Metastatic Liver Carcinoma in the Adrenal Gland (tissue), 2 donors: ENCODE results near the genes TMEM238, RPL28 and ZNF784.

DNA sequence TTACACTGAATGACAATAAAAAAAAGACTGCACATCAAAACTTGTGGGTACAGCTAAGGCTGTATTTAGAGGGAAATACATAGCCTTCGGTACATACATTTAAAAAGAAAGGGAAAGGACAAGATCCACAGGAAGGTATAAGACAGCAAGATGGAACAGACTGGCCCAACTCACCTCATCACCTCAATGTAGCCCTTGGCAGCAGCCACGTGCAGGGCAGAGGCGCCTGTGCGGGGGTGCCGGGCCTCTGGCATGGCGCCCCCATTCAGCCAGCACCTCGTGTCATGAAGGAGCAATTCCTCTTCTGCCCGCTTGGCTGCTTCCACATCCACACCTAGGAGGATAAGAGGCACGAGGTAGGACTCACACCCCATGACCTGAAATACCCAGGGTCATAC, 14.2 kb downstream of the PPP1R12C start:
- PRO-cap, 2 experiments = no peak in any of the 2 experiments

GRCh38 chr19:55113082-55113352, 4.4 kb downstream of the PPP1R12C start:
- PRO-cap, 2 experiments = no peak in any of the 2 experiments

- PRO-cap, 2 experiments = no peak in any of the 2 experiments
Observed at GRCh38 chr19:55242014-55242782, 13.6 kb upstream of the TMEM86B start.

DNA sequence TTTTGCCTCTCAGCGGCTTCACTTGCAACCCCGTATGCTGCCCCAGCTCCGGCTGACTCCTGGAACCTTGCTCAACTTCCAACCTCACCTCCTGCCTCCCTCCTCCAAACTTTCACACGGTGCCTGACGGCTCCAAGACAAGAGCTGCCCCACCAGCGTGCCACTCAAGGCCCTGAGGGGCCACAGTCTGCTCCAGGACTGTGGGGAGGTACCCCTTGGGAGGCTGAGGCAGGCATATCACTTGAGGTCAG, 12.9 kb downstream of the PPP6R1 start:
- PRO-cap, 2 experiments = no peak in any of the 2 experiments

GRCh38 chr19:55247559-55248331, 11.1 kb downstream of the PPP6R1 start:
- PRO-cap, 2 experiments = no peak in any of the 2 experiments

DNA sequence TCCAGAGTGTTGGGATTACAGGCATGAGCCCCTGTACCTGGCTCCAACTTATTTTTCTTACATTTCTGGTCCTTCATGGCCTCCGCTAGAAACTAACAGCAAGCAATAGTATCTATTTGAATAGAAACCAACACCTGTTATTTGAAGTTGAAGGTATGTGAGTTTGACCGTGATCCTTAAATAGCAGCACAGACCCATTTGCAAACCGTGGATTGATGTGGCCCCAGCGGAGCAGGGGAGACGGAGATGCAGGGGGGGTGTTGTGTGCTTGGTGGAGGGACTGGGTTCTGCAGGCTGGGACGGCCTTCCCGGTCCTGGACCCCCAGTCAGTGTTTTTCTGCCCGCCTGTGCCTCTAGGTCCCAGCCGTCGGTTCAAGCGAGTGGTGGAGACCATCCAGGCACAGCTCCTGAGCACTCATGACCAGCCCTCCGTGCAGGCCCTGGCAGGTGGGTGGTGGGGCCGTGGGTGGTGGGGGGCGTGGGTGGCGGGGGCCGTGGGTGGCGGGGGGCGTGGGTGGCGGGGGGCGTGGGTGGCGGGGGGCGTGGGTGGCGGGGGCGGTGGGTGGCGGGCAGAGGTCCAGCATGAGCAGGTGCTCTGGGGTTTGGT, 16.8 kb downstream of the TMEM150B start:
- PRO-cap, 2 experiments = no peak in any of the 2 experiments

- PRO-cap, 2 experiments = peak in 2 of 2 experiments; most common plus-strand start chr19:55360711 (in 2)
Observed at GRCh38 chr19:55360582-55360960, 2.5 kb downstream of the GARIN5B start.

- PRO-cap, 2 experiments = no peak in any of the 2 experiments
Observed at GRCh38 chr19:55369144-55369926, 928 bp downstream of the IL11 start.

DNA sequence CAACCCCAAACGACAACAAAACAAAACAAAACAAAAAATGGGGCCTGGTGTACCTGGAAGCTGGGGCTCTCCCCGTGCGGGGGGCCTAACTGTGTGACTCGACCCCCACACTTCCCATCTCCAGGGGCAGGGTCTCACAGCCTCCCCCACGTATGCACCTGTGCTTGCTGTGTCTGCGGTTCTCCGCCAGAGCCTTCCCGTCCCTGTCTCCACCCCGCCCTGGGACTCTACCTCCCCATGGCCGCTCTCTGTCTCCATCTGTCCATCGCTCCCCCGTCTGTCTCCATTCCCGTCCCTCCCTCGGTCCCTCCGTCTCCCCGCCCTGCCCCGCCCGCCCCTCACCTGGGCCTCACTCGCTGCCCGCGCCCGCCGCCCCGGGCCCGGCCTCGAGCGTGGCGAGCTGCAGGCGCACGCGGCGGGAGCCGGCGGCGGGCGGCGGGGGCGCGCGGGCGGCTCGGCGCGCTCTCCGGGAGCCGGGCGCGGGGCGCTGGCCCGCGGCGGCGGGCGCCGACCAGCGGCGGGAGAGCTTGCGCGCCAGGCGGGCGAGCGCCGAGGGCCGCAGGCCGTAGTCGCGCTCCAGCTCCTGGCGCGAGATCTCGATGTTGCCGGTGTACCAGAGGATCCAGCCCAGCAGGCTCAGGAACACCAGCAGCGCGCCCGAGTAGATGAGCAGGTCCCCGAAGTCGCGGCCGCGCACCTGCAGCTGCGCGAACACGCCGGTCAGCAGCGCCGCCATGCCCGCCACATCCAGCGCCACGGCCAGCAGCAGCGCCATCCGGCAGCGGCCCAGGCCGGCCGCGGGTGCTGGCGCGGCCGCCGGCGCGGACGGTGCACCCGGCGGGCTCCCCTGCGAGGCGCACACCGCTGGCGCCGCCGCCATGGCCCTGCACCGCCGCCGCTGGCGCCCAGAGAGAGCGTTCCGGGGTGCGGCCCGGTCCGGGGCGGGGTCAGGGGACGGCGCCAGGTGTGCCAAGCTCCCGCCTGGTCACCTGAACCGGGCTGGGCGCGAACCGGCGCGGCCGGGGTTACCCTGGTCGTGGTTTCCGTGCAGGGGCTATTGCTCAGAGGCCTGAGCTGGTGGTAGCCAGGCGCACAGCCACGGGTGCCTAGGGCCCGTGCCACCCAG, at the start of gene TMEM238:
TMEM238 (minus strand) TSS at position 913 of the 1,126 bp plus-strand sequence.
- PRO-cap, 2 experiments = peak in 2 of 2 experiments; most common plus-strand start position 537 of the sequence (in 2); most common minus-strand start position 900 of the sequence (in 2)

- PRO-cap, 2 experiments = no peak in any of the 2 experiments
Observed at GRCh38 chr19:55384506-55384840, 381 bp upstream of the TMEM238 start.

GRCh38 chr19:55385241-55386158, at the start of gene RPL28:
Gene RPL28, plus strand, starts transcription at chr19:55385932.
- PRO-cap, 2 experiments = peak in 2 of 2 experiments; most common plus-strand start chr19:55385932 (in 2); most common minus-strand start chr19:55385395 (in 2)

GRCh38 chr19:55386159-55387008, 652 bp downstream of the RPL28 start:
- PRO-cap, 2 experiments = no peak in any of the 2 experiments

GRCh38 chr19:55440195-55441102, 2.7 kb downstream of the SHISA7 start:
- PRO-cap, 2 experiments = no peak in any of the 2 experiments

DNA sequence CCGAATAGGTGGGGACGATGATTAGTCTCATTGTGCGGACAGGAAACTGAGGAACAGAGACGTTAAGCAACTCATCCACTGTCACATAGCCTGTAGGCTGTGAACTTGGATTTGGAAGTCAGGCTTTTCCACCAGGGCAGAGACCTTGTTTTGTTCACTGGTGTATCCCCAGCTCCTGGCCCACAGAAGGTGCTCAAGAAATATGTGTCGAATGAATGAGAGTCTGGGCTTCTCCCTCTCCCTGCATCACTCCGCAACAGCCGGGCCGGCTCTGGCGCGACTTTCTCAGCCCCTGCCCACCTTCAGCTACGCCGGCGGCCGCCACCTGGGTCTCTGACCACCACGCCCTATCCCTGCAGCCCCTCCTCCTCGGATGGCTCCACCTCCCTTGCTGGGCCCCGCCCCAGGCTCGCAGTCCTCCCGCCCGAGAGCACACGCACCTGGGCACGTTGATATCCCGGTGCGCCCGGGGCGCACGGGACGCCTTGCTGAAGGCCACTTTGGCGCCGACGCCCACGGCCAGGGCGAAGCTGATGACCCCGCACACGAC, 1.3 kb downstream of the SHISA7 start:
- PRO-cap, 2 experiments = no peak in any of the 2 experiments

DNA sequence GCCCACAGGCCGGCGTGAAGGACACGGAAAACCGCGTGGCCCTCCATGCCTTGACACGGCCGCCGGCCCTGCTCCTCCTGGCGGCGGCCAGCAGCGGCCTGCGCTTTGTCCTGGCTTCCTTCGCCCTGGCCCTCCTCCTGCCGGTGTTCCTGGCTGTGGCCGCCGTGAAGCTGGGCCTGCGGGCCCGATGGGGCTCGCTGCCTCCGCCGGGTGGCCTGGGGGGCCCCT, 1.3 kb downstream of the NAT14 start:
- PRO-cap, 2 experiments = no peak in any of the 2 experiments

- PRO-cap, 2 experiments = peak in 2 of 2 experiments; most common plus-strand start chr19:55555126 (in 2); most common minus-strand start chr19:55555092 (in 2)
Observed at GRCh38 chr19:55554280-55555253, 9.2 kb upstream of the SBK3 start.

- PRO-cap, 2 experiments = no peak in any of the 2 experiments
Observed at GRCh38 chr19:55607075-55607542, 1.7 kb downstream of the ZNF865 start.

DNA sequence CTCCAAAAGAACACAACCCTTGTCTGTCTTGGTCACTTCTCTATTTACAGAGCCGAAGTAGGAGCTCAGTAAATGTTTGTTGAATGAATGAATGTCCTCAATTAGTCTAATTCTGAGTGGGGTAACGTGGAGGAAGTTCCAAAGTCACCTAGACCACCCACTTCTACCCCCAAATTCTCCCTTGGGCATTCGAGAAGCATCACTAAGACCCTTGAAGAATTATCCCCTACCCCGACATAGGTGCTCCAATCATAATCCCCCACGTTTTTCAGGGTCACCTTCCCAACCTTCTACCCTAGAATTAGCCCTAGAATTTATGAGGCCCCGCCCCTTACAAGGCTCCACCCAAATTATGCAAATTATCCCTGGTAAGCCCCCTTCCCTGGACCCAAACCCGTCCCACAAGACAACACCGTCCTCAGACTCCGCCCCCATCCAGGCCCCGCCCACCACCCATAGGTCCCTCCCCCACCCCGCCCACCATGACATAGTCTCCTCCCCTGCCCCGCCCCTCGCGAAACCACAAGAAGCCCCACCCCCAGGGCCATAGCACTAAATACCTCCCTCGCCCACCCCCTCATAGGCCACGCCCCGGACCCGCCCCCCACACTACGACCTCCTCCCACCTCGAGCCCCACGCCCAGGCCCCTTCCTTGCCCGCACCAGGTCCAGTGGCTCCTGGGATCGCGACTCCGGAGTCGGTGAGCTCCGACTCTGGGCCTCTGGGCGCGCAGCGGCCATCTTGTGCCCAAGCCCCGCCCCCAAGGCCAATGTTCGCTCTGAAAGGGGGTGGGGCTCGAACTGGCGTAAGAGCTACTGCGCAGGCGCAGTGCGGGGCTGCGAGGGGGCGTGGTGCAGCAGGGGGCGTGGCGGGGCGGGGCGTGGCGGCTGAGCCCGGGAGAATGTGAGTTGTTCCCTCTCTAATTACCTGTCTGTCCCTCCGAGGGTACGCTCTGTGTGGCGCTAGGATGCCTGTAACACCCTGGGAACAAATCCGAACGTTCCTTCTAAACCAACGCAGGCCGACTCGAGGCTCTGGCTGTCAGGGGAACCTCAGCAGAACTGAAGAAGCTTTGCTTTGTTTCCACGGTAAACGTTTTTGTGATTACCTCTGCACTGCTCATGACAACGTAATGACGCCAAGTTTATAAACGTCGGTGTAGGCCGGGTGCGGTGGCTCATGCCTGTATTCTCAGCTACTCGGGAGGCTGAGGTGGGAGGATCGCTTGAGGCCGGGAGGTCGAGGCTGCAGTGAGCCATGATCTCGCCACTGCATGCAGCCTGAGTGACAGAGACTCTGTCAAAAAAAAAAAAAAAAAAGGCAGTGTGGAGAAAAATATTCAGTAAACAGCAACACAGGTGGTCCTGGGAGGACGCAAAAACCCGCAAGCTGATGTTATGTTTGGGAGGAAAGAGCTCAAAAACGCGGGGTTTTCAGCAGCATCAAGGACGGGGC, at the start of gene ZNF784:
ZNF784 (minus strand) TSS at position 746 of the 1,456 bp plus-strand sequence.
- PRO-cap, 2 experiments = peak in 2 of 2 experiments; most common plus-strand start position 923 of the sequence (in 2); most common minus-strand start position 766 of the sequence (in 1)

- PRO-cap, 2 experiments = no peak in any of the 2 experiments
Observed at GRCh38 chr19:55637068-55637691, 3.6 kb upstream of the ZNF580 start.

DNA sequence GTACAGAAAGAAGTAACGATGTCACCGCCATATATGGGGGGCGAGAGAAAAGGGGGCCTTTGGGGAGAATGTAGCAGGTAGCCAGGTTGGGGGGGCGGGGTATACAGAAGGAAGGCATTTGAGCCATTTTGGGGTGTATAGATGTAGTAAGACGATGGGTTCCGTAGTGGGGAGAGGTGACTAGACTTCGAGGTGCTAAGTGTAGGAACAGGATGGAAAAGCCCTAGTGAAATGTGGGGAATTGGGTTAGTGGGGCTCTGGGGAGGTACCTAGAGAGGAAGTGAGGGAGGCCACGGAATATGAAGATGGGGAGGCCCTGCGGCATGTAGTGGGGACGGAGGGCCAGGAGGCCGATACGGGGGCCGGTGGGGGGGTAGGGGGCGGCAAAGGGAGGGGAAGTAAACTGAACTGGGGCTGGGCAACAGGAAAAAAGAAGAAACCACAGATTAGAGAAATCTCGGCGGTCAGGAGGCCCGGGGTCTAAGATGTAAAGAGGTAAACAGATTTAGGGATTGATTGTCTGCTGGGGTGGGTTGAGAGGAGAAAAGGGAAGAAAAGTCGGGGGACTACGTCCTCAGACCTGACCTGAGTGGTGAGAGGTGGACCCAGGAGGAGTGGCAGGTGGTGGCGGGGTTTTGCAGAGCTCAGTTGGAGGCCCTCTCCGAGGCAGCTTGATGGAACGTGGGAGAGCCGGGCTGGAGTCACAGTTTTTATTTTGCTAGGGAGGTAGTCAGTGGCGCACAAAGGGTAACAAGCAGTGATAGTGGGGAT, 1.0 kb downstream of the ZNF580 start:
- PRO-cap, 2 experiments = no peak in any of the 2 experiments